Prostate gland (tissue), 2 donors: ENCODE measurements around a stretch of chr16.

- PRO-cap = no peak
- RAMPAGE, long total RNA, 2 experiments = no peak in any of the 2 experiments
Observed at GRCh38 chr16:87848693-87849514, 20.4 kb downstream of the SLC7A5 start.

DNA sequence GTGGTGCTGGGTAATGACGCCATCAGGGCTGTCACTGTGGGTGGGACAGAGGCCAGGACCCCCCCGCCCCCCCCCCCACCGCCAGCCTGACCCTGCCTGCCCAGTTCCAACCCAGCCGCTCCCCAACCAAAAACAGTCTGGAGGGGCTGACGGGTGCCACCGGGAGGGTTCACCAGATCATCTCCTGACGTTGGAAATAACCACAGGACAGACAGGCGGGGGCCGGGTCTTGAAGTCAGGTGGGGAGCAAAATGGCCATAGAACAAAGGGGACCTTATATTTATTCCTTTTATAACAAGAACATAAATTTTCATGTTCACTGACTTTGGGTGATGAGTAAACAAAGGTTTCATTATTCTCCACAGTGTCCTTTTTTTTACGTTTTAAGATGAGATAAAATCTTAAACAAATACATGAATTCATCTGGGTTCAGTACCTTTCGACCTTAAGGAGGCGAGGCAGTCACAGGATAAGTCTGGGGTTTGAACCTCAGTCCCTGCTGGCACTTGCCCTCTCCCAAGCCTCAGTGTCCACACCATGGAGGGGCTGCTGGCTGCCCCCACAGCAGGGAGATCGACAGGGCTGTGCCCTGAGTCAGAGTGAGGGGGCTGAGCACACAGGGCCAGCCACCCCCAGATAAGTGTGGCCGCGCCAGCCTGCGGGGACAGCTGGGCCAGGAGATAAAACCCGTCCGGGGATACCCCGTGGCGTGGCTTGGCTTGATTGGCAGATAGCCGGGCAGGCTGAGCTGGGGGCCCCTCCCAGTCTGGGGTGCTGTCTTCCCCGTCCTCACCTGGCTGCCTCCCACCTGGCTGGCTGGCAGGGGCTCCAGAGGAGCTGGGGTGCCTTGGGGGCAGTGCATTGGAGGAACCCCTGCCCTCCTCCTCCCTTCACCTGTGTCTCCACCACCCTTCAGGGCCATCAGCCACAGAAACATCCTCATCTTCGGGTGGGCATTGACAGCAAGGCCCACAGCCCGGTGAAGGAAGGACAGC, 15.0 kb downstream of the SLC7A5 start:
- PRO-cap = no peak
- RAMPAGE, long total RNA, 2 experiments = no peak in any of the 2 experiments

GRCh38 chr16:87926282-87926786, 10.0 kb downstream of the CA5A start:
- PRO-cap = no peak
- RAMPAGE, long total RNA, 2 experiments = no peak in any of the 2 experiments

DNA sequence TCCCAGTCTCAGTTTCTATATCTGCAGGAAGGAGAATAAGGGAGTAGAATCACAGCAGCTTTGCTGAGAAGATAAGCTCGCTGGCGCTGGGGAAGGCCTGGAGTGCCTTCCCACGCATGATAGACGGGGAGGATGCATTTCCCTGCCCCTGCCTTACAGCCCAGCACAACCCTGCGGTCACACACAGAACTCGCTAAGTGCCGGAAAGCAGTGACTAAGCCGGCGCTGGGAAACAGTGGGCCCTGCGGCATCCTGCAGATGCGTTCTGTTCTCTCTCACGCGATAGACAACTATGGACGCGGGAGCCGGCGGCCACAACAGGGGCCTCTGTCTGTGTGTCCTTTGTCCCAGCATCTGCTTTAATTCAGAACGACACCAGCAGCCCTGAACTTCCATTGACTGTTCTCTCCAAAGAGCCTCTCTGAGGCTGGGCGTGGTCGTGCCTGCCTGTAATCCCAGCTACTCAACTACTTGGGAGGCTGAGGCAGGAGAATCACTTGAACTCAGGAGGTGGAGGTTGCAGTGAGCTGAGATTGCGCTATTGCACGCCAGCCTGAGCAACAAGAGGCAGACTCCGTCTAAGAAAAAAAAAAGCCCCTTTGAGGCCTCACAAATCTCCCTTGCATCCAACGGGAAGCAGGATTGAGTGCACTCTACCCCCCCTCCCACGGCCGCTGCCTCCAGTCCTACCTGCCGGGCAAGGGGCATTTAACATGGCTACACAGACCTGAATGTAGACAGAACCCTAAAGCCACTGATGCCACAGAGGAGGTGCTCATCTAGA, 4.6 kb downstream of the CA5A start:
- PRO-cap = no peak
- RAMPAGE, long total RNA, 2 experiments = no peak in any of the 2 experiments

DNA sequence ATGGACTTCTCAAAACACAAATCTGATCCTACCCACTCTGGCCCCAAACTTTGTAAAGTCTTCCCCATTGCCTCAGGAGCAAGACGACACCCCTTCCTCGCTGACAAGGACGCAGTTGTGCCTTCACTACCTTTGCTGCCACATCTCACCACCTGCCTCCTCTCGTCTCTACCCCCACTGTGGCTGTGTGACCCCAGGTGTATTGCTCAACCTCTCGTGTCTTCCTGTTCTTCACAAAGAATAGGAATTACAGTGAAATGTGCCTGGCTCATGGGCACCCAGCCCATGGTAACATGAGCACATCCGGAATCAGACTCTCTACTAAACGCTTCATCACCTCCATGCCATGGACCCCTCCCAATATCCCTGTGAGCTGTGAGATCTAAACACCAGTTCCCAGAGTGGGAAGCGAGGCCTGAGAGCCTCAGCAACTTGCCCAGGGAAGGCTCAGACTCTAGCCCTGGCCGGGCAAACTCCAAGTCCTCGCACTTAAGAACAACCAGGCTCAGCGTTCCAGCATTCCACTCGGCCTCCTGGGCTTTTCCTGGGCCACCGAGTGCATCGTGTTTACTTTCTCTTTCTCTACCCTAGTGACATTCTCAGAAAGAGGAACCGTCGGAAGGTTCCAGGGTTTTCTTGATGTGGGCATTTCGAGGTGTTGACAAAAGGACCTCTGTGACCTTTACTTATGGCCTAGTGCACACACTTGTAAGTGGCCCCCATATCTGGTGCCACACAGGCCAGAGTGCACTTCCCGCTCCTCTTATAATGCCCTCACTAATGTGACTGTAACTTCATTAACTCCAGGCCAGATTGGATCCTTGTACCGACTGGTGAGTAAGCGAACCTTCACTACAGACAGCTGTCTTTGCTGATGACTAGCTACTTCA, 3.3 kb upstream of the BANP start:
- PRO-cap = no peak
- RAMPAGE, long total RNA, 2 experiments = no peak in any of the 2 experiments

GRCh38 chr16:87953379-87953891, 2.2 kb downstream of the BANP start:
- PRO-cap = no peak
- RAMPAGE, long total RNA, 2 experiments = no peak in any of the 2 experiments

DNA sequence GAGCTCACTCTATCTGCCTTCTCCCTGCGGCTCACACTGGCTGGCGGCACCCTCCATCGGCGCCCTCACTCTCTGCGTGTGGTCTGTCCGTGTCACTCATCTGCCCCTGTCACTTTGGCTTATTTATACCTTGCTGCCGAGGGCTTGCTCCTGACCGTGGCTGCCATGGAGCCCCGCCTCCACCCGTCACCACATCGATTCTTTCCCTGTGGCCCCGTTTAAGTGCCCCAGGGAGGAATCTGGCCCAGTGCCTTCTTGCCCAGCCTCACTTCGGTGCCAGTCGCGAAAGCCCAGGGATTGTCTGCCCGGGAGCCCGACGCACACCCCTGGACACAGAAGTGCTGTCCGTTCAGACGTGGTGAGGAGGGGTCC, 115.7 kb upstream of the ZNF469 start:
- PRO-cap = no peak
- RAMPAGE, long total RNA, 2 experiments = no peak in any of the 2 experiments

DNA sequence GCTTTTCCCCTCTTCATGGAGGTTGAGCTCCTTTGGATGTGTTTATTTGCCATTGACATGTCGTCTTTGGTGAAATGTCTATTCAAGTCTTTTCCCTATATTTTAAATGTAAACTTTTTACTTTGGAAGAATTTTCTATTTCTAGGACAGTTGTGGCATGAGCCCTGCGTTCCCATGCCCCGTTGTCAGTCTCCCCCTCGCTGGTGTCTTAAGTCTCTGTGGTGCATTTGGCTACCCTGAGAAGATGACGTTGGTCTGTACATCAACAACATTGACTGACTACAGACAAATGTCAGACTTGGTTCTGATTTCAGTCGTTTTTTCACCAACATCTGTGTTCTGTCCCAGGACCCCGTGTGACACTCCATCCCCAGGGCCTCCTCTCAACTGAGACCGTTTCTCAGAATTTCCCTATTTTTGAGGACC, 114.7 kb upstream of the ZNF469 start:
- PRO-cap = no peak
- RAMPAGE, long total RNA, 2 experiments = no peak in any of the 2 experiments

GRCh38 chr16:88468195-88469369, 15.5 kb downstream of the ZFPM1 start:
- PRO-cap = no peak
- RAMPAGE, long total RNA, 2 experiments = no peak in any of the 2 experiments

GRCh38 chr16:88469438-88470111, 16.5 kb downstream of the ZFPM1 start:
- PRO-cap = no peak
- RAMPAGE, long total RNA, 2 experiments = no peak in any of the 2 experiments

GRCh38 chr16:88487731-88488937, 35.1 kb downstream of the ZFPM1 start:
- PRO-cap = no peak
- RAMPAGE, long total RNA, 2 experiments = no peak in any of the 2 experiments

- PRO-cap = no peak
- RAMPAGE, long total RNA, 2 experiments = no peak in any of the 2 experiments
Observed at GRCh38 chr16:88513974-88515275, 55.8 kb upstream of the ZC3H18 start.

DNA sequence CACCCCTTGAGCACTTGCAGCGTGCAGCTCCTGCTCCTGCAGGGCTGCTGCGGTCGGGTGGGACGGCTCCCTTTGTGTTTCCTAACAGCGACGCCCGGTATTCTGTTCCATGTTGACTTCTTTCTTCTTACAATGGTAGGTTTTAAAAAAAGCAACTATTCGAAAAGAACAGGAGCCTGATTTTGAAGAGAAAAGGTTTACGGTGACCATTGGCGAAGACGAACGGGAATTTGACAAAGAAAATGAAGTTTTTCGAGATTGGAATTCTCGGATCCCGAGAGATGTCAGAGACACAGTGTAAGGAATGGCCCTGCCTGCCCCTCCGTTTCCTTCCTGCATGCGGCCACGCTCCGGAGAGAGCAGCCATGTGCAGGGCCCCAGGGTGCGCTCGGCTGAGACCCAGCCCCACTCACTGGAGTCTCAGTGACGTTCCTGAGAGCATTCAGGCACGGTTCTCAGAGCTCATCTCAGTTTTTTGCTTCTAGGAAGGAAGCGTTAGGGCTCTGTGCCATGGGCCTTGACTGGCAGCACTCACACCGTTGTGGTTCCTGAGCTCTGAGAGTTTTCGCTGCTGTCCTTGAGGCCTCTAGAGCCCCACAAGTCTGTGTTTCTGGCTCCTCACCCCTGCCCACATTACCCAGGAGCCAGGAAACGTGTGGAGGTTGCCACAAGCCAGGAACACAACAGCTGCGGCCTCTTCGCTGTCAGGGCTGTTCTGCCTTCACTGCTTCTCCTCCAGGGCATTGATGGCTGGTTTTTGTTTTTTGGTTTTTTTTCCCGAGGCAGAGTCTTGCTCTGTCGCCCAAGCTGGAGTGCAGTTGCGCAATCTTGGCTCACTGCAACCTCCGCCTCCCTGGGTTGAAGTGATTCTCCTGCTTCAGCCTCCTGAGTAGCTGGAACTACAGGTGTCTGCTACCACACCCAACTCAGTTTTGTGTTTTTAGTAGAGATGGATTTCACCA, 29.7 kb downstream of the ZC3H18 start:
- PRO-cap = no peak
- RAMPAGE, long total RNA, 2 experiments = no peak in any of the 2 experiments

- PRO-cap = no peak
- RAMPAGE, long total RNA, 2 experiments = no peak in any of the 2 experiments
Observed at GRCh38 chr16:88662180-88662682, 660 bp downstream of the MVD start.

DNA sequence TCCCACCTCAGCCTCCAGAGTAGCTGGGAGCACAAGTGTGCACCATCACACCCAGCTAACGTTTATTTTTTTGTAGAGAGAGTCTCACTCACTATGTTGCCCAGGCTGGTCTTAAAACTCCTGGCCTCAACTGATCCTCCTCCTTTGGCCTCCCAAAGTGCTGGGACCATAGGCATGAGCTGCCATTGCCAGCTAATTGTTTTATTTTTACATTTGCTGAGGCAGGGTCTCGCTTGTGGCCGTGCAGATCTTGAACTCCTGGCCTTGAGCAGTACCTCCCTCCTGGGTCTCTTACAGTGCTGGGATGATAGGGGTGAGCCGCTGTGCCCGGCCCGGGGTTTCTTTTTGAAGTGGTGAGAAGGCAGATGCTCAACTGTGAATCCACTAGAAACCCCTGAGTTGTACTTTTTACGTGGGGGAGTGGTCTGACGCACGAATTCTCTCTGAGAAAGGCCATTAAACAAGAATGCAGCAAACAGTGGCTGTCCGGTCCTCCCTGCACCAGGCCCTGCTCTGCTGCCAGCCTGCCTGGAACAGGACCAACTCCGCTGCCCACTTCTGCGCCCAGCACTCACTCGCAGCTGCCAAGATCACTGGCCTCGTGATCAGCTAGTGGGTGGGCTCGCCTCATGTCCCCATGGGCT, 12.6 kb downstream of the CTU2 start:
- PRO-cap = no peak
- RAMPAGE, long total RNA, 2 experiments = no peak in any of the 2 experiments

GRCh38 chr16:88784033-88785049, 679 bp downstream of the PIEZO1 start:
- PRO-cap = bidirectional peak, plus-strand start at chr16:88784282, minus-strand start at chr16:88784272; bidirectional peak, plus-strand start at chr16:88784343, minus-strand start at chr16:88784398; bidirectional peak, plus-strand start at chr16:88784741, minus-strand start at chr16:88784753
- RAMPAGE, long total RNA, 2 experiments = no peak in any of the 2 experiments

DNA sequence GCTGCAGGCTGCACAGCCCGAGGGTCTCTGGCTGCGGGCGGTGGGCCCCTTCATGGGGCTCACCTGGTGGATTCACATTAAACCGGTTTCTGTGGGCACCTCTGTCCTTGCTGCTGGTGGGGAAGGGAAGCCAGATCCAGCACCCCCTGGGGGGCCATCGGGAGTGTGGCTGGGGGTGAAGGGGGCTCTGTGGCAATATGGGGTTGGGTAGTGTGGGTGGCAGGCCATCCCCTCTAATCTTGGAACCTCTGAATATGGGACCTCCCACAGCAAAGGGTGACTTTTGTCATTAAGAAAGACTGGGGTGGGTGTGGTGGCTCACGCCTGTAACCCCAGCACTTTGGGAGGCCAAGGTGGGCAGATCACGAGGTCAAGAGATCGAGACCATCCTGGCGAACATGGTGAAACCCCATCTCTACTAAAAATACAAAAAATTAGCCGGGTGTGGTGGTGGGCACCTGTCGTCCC, 3.3 kb downstream of the APRT start:
- PRO-cap = no peak
- RAMPAGE, long total RNA, 2 experiments = no peak in any of the 2 experiments

DNA sequence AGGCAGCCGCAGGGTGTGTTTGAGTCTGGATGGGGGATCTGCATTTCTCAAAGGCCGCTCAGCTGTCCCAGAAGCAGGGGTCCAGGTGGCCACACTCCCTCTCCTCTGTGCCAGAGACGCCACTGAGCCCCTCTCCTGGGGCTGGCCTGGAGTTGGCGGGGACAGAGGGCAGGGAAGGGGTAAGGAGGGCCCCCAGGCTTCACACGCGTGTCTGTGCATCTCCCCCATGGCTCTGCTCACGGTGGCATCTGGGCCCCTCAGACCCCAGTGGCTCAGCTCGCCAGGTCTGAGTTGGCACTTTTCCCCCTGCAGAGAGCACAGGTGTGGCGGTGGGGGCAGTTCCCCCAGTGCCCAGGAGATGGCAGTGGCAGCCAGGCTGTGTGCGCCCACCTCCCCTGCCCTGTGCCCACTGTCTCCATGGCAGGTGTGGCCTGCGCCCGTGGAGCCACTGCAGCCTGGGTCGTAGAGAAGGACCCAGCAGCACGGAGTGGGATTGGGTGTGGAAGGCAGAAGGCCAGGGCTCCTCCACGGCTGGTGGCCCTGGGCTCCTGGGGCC, 4.2 kb upstream of the APRT start:
- PRO-cap = no peak
- RAMPAGE, long total RNA, 2 experiments = no peak in any of the 2 experiments

- PRO-cap = no peak
- RAMPAGE, long total RNA, 2 experiments = start-site peak on the minus strand in 1 of 2 experiments, at chr16:88818755-88819118 at its widest, 6 reads per replicate
Observed at GRCh38 chr16:88818176-88819040, 6.7 kb upstream of the APRT start.

DNA sequence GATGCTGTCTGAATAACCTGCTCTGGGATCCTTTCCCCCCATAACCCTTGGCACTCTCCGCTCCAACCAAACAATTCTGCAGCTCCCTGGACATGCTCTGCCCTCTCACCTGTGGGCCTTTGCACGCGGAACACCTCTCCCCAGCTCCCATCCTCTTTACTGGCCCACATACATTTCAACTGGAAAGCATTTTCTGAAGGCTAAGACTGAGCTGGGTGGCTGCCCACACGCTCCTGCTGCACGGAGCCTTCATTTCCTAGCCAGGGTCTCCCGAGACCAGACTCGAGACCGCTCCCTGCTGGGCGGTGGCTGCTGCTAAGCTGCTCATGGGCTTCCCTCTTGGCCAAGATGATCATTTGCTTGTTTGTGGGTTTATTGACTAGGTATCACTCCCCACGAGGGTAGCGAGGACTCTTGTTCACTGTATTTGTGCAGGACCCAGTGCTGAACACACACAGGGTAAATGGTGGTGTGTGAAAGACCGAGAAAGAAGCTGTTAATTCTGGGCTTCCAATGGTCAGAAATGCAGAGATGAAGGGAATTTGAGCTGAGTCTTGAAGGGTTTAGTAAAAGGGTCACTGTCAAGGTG, 805 bp downstream of the TRAPPC2L start:
- PRO-cap = no peak
- RAMPAGE, long total RNA, 2 experiments = no peak in any of the 2 experiments